NCI-H460 (cell line): ENCODE results near the genes C22orf15, CABIN1 and LHFPL7.

DNA sequence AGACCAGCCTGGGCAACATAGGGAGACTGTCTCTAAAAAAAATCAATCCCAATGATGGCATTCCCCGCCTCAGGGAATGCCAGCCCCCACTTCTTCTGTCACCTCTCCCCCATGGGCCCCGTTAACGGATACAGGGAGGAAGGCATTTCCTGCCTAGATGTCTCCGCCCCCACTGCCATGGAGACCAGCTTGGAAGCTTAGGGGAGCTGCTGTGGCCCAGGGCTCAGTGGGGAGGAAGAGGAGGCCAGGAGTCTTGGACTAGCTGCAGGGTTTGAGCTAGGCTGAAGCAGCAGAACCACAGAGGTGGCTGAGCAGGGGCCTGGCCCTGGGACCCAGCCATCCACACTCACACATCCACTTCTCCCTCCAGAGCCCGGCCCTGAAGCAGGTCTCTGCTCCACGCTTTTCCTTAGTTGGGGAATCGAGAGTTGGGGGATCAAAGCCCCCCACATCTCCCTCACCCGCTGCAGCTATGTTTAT, at the start of gene C22orf15:
Gene C22orf15 (plus strand): TSS at position 156 of the 480 bp plus-strand sequence.
RAMPAGE:
- cytosol, long total RNA, result no peak
- long total RNA, result no peak
- nucleus, long total RNA, result no peak

DNA sequence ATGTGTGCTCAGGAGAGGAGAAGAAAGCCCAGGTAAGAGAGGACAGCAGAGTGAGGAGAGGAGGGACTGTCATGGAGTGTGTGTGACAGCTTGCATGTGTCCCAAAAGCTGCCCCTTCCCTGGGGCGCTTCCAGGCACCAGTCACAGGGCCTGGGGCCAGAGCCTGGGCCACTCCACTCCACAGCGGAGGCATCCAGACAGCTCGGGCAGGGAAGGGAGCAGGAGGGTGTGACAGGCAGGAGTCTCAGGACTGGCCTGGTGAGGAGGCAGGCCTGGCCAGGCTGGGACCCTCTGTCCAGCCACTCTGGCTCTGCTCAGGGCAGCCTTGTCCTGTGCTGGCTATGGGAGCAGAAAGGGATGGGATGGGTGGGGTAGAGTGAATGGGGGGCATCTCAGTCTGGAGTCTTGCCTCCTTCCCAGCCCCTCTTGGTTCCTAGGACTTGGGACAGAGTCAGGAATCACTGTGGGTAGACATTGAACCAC, 1.0 kb downstream of the MMP11 start:
RAMPAGE:
- cytosol, long total RNA, result no peak
- long total RNA, result no peak
- nucleus, long total RNA, result no peak

RAMPAGE:
- cytosol, long total RNA, result no peak
- long total RNA, result no peak
- nucleus, long total RNA, result no peak
These were observed 13.6 kb downstream of the SMARCB1 start for GRCh38 chr22:23800327-23800715.

GRCh38 chr22:23837845-23838376, 895 bp downstream of the DERL3 start:
RAMPAGE:
- cytosol, long total RNA, result no peak
- long total RNA, result no peak
- nucleus, long total RNA, result no peak

DNA sequence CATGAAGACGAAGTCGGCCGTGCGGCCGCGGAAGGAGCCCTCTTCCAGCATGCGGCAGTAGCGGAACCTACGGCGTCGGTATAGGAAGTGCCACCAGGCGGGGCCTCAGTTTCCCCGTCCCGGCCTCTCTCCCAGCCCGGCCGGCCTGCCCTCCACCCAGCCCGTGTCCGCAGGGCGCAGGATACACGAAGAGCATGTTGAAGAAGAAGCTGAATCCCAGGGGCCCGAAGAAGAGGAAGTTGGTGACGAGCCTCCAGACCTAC, 496 bp downstream of the DERL3 start:
RAMPAGE:
- cytosol, long total RNA, result no peak
- long total RNA, result no peak
- nucleus, long total RNA, result no peak

GRCh38 chr22:23882681-23882964, 11.6 kb upstream of the MIF start:
RAMPAGE:
- cytosol, long total RNA, result no peak
- long total RNA, result no peak
- nucleus, long total RNA, result no peak

GRCh38 chr22:23910793-23911239, 16.6 kb downstream of the MIF start:
RAMPAGE:
- cytosol, long total RNA, result no peak
- long total RNA, result no peak
- nucleus, long total RNA, result no peak

DNA sequence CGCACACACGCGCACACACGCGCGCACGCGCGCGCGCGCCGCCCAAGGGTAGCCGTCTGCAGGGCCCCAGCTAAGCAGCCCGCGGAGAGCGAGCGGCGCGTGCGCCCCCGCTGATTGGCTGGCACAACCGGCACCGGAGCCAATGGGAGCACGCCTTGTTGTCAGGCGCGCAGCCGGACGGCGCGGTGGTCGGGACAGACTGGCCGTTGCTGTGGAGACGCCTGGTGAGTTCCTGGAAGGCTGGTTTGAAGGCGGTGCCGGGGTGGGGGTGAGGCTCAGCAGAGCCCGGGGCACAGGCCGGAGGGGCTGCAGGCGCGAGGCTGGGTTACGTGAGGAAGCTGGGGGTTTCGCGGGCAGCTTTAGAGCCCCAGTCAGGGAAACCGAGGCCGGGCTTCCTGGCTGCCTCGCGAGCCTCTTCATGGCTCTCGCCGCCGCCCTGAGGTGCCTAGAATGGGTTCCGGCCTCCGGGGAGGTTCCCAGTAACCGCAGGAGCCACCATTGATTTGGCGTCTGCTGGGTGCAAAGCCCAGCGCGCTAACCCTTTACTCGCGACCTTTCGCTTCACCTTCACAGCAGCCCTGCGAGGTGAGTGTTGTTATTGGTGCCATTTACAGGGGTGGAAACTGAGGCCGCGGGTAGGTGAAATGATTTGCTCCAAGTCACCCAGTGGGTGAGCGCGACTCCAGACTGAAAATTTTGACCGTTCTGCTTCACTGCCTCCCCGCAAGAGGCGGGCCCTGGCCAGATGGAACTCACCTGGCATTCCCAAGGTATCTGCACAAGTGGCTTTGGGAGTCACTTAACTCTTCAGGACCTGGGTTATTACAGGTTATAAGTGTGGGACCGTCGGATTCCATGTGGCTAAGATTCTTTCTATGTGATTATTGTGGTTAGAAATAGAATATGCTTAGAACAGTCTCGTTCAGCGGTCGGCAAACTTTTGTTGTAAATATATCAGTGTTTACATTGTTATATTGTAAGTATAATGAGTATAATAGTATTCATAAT, at the start of gene CABIN1:
Gene CABIN1 (plus strand): TSS at position 161 of the 1,008 bp plus-strand sequence.
RAMPAGE:
- cytosol, long total RNA, result start-site peak on the plus strand centred at position 193 of the sequence, 81 bp wide, 76 and 60 reads in 2 replicates
- long total RNA, result start-site peak on the plus strand centred at position 190 of the sequence, 70 bp wide, 65 and 52 reads in 2 replicates
- nucleus, long total RNA, result start-site peak on the plus strand centred at position 167 of the sequence, 28 bp wide, 166 and 56 reads in 2 replicates

DNA sequence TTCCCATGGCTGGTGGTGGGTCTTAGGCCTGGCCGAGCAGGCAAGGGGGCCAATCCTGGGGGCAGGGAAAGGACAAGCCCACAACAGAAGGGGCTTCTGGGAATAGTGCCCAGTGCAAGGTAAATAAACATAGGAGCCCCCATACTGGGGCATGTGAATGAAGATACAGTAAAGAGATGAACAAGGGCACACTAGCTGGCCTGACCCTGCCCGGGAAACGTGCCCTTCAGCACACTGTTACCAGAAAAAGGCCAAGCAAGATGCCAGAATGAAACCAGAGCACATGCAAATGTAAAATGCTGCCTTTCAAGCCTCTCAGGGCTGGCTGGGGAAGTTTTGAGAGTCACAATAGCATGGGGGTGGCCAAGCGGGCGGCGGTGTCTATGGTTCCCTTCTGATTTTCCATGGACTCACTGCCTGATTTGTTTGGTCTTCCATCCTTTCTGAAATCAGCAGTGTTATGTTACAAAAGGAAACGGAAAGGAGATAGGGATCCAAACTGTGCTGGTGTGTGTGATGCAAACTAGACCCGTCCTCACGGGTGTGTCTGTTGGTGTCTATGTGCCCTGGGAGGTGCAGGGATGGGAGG, 18.9 kb upstream of the SUSD2 start:
RAMPAGE:
- cytosol, long total RNA, result no peak
- long total RNA, result no peak
- nucleus, long total RNA, result no peak

GRCh38 chr22:24206486-24207155, 25.3 kb downstream of the SUSD2 start:
RAMPAGE:
- cytosol, long total RNA, result no peak
- long total RNA, result no peak
- nucleus, long total RNA, result no peak

DNA sequence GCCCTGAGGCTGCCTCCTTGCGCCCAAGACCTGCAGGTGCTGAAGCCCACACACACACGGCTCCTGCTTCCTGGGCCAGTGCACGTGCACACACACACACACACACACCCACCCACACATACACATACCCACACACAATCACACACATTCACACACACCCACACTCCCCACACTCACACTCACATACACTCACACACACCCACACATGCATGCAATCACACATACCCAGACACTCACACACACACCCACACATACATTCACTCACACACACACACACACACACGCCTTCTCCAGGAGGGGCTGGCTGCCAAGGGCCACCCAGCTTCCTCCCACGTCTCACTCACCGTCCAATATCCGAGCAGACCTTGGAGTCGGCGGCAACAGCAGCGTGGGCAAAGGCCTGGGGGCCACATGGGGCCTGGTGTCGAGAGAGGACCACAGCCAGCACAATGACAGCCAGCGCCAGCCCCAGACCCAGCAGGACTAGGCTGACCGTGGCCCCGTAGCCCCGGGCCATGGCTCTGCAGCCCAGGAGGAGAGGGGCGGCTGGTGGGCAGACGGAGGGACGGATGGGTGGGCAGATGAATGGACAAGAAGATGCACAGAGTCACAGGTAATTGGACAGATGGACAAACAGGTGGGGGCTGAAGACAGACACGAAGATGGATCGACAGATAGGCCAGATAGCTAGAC, 527 bp downstream of the GGT5 start:
RAMPAGE:
- cytosol, long total RNA, result no peak
- long total RNA, result no peak
- nucleus, long total RNA, result no peak

RAMPAGE:
- cytosol, long total RNA, result no peak
- long total RNA, result no peak
- nucleus, long total RNA, result no peak
These were observed 21.5 kb downstream of the SPECC1L start for GRCh38 chr22:24292135-24292595.

DNA sequence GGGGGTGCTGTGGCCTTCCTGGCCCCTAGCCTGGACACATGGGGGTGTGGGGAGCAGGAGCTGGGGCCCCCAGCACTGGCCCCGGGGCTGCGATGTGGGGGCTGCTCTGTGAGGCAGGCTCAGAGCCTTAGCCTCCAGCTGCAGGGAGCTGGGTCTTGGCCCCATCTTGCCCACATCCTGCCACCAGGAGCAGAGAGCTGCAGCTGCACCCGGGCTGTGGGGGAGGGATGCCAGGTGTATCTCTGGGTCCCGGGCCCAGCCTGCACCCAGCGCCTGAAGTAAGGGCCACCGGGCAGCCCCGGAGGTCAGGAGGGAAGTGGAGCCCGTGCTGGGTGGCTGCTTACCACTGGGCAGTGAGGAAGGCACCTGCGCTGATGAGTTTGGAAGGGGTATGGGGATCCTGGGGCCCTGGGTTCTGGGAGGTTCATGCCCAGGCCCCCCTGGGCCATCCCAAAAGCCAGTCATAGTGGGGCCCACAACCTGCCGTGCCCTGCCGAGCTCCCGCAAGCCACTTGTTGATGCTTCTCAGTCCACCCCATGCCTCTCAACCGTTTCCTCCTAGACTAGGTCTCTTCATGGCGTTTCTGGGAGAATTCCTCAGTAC, 475 bp downstream of the ADORA2A start:
RAMPAGE:
- cytosol, long total RNA, result no peak
- long total RNA, result no peak
- nucleus, long total RNA, result no peak

GRCh38 chr22:24511211-24511613, 16.1 kb downstream of the UPB1 start:
RAMPAGE:
- cytosol, long total RNA, result no peak
- long total RNA, result no peak
- nucleus, long total RNA, result no peak

RAMPAGE:
- cytosol, long total RNA, result no peak
- long total RNA, result no peak
- nucleus, long total RNA, result no peak
These were observed 16.8 kb downstream of the UPB1 start for GRCh38 chr22:24511896-24512383.

DNA sequence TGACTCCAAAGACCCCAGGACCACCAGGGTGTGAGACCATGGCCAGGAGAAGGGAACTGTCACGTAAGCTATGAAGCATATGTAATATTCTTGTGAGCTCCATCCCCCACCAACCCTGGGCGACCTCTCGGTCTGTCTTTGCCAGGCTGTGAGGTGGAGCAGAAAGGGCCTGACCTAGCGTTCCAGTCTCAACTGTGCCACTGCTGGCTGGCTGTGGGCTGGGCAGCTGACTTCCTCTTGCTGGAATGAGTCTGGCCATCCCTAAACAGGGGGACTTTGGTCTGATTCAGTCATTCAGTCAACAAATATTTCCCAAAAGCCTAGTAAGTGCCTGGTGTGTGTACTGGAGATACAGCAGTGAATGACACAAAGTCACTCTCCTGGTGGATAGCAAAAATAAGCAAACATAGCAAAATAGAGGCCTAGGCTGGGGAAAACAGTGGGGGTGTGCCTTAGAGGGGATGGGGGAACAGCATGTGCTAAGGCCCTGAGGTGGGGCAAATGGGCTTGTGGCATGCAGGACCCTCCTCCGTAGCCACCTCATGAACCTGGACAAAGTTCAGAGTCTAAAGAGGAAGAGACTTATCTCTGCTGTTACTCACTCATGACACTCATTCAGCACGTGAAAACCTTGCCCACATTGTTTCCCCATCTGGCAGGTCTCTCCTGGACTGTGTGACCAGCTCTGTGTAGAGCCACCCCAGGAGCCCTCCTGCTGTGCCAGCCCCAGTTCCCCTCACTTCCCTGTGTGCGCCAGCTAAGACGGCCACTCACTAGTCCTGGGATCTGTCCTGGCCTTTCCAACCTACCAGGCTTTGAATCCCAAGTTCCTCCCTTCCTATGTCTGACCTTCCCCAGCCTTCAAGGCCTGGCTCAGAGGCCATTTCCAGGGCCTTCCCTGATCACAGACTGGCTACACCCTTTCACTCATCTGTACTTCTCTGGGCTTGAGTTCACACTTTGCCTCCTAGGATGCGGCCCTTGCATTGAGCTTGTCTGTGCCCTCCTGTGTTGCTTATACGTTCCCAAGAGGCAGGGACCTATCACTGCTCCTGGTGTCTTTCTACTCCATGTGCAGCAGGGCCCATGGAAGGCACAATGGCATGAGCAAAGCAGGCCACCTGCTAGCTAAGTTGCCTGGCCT, 4.6 kb downstream of the GUCD1 start:
RAMPAGE:
- cytosol, long total RNA, result no peak
- long total RNA, result no peak
- nucleus, long total RNA, result no peak

DNA sequence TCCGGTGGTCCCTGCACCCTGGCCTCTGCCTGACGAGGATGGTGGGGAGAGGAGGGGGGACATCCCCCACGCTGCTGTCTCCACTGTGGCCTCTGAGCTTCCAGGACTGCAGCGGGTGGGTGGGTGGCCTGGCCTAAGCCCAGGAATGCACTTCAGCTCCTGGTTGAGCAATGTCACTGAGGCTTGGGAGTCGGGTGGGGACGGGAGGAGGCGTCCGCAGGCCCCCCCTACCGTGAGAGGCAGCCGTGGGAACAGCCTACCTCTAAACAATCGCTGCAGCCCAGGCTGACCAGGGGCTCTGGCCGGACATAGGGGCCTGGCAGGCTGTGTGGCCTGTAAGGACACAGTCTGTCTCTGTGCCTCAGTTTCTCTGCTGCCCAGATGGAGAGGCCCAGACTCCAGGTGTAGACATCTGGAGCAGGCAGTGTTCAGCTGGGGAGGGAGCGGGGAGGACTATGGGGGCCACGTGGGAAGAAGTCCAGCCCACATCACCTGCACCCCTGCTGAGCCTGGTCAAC, 28.5 kb downstream of the GGT1 start:
RAMPAGE:
- cytosol, long total RNA, result no peak
- long total RNA, result no peak
- nucleus, long total RNA, result no peak

DNA sequence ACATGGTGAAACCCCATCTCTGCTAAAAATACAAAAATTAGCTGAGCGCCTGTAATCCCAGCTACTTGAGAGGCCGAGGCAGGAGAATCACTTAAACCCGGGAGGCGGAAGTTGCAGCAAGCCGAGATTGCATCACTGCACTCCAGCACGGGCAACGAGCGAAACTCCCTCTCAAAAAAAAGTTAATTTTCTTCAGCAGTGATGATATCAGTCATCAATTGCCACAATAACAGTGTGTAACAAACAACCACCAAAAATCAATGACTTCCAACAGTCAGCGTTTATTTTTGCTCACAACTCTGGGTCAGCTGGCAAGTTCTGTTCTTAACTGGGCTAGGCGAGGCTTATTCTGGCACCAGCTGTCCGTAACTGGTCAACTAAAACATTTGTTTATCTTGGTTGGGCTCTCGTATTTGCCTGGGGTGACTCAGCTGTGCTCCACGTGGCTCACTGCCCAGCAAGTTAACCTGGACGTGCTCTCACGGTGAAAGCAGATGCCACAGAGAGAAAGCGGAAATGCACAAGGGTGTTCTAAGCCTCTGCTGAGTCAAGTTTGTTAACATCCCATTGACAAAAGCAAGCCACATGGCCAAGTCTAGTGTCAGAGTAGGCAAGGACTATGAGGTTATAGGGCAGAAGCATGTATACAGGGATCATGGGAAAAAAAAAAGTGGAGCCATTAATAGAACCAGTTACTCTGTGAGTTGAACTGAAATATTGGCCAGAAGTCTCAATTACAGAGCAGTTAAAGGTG, 52.1 kb downstream of the LHFPL7 start:
RAMPAGE:
- cytosol, long total RNA, result no peak
- long total RNA, result no peak
- nucleus, long total RNA, result no peak

RAMPAGE:
- cytosol, long total RNA, result no peak
- long total RNA, result no peak
- nucleus, long total RNA, result no peak
These were observed at the start of gene LHFPL7 for GRCh38 chr22:24946475-24946989. Gene LHFPL7, minus strand, starts transcription at chr22:24946694.

DNA sequence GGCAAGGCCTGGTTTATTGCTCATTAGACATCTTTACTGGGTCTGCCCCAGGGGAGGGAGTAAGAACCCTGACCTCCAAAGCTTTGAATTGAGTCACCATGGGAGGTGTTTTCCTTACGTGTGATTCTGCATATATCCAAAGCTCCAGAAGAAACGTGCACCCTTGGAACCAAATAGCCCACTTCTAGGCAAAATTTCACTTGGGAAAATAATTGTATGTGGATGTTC, 61.3 kb downstream of the KIAA1671 start:
RAMPAGE:
- cytosol, long total RNA, result no peak
- long total RNA, result no peak
- nucleus, long total RNA, result no peak